Sciatic nerve (tissue), 1 donor: ENCODE data around the genes AGBL4 and FAF1.

GRCh38 chr1:47188602-47189083, 1.2 kb downstream of the PDZK1IP1 start:
- PRO-cap = no peak

DNA sequence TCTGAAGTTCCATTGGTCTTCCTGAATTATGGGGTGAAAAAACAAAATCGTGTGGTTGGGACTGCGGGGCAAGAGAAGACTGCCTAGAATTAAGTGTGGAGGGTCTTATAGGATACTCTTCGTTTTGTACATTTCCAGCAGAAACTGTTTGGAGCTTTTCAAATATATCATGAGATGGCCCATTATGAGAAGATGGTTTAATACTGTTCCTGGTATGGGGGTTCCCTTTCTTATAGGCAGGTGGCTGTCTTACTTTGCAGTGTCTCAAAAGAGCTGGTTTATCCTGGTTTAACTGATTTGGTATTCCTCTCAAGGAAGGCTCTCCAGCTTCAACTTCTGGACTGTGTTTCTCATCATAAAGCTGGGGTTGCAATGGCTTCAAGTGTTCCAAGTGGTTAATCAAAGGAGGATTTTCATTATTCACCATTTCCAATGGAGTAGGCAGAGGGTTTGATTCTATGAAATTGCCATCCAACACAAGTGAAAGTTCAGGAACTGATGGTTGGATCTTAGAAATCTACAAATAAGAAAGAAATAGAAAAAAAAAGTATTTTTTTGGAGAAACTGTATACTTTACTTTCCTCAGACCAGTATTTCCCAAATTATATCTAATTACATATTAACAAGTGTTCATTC, 33.1 kb downstream of the STIL start:
- PRO-cap = no peak

GRCh38 chr1:47323593-47324277, 9.8 kb upstream of the STIL start:
- PRO-cap = no peak

- PRO-cap = bidirectional peak, plus-strand start at chr1:47334730, minus-strand start at chr1:47334701
Observed at GRCh38 chr1:47334407-47335004, 916 bp downstream of the CMPK1 start.

DNA sequence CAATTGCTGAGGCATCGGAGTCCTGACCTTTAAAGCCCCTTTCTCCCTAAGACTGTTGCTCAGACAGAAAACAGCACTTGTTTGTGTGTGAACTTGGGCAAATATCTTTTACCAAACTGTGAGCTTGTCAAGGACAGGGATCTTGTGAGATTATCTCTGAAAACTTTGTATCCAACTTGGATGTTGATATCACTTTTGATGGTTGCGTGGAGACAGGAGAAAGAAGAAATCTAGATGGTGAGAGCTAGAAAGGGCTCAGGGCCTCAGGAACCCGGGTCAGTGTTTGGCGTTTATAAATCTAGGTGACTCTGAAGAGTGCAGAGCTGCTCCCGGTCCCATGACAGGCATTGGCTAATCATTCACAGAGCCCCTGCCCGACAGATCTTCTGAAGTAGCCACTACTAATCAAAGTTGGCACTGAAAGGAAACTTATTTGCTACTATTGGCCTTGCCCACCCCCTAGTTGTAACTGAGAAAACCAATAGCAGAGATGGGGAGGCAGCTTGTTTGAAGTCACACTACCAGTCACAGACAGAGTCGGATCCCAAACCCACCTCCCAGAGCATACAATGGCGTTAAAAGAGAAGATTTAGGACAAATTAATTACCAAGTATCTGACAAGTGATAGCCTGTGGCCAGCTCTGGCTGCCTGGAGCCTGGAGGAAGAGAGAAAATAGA, 122.4 kb downstream of the FOXD2 start:
- PRO-cap = no peak

DNA sequence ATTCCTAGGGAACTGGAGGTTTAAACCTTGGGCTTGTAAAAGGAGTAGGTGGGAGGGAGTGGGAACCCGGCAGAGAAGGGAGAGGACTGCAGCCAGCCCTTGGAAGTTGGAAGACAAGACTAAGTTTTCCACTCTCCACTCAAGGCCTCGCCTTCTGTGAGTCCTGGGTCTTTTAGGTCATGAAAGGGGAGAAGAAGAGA, 247.1 kb downstream of the FOXD2 start:
- PRO-cap = no peak

DNA sequence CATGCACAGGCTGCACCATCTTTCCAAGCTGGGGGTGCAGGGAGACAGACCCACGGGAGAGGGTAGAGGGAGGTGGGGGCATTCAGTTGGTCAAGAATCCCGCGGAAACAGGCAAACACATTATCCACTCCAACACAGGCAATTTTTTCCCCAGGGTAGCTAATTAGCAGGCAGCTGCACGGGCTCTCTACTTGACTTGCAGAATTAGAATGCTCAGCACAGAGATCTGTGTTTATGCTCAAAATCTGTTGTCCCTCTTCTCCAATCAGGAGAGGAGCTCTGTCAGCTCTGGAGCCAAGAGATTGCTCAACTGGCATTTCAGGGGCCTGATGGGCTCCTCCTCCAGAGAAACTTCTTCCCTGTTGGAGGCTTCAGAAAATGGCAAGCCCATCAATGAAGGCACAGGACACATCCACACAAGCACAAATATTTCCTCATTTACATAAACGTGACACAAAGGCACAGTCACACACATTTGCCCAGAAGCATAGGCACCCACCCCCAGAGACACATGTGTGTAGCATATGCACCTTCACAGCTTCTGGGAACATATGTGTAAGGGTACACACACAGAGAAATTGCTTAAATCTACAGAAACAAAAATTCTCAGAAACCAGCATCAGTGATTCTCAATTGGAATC, 267.9 kb downstream of the FOXD2 start:
- PRO-cap = no peak

DNA sequence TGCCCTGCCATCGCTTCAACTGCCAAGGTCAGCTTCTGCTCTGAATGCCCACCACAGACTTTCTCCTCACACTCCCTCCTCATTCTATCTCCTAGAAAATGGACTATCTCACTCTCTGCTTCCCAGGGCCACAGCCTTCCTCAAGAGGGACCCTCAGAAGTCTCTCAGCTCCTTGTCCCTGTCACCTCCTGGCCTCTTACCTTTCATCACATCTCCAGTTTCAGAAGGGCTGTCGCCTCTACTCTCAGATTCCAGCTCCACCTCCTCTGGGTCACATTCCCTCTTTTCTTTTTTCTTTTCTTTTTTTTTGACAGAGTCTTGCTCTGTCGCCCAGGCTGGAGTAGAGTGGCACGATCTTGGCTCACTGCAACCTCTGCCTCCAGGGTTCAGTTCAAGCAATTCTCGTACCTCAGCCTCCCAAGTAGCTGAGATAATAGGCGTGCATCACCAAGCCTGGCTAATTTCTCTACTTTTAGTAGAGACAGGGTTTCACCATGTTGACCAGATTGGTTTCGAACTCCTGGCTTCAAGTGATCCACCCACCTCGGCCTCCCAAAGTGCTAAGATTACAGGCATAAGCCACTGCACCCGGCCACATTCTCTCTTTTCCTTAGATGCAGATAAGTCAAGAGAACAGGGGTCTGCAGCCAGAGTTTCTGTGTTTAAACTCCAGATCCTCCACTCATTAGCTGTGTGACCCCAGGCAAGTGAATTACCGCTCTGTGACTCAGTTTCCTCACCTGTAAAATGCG, 16.3 kb downstream of the TRABD2B start:
- PRO-cap = no peak

DNA sequence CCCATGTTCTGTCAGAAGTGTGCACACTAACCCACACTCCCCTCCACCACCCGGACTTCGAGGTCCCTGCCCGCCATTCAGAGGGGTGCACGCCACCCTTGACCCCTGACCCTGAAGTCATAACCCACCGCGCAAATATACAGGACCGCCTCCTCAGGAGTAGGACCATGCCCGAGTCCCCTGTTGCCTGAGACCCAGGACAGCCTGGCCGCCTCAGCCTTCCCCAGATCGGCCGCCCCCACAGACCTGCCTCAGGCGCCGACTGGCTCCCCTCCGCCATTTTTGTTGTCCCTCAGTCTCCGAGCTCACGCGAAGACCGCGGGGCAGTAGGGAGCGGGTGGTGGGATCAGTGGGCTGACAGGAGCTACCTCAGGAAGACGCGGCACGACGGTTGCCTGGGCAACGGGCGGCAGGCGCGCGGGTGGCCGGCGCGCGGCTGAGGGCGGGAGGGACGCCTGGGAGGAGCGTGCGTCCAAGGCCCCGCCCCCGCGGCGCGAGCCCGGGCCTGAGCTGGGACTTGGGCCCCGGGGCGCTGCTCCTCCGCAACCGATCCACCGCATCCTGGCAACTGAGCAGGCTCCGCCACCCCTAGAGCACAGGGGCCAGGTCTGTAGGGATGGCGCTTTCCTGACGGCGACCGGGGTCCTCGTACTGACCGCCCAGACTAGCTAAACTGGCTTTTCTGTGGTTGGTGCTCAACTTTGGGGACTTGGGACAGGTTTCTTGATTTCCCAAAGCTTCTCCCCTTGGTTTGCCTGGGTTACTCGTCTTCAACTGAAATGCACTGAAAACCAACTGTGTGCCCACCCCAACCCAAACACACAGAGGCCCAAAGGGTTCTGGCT, at the start of gene AGBL4:
AGBL4 (minus strand) TSS at position 438 of the 845 bp plus-strand sequence.
- PRO-cap = bidirectional peak, plus-strand start at position 483 of the sequence, minus-strand start at position 393 of the sequence

DNA sequence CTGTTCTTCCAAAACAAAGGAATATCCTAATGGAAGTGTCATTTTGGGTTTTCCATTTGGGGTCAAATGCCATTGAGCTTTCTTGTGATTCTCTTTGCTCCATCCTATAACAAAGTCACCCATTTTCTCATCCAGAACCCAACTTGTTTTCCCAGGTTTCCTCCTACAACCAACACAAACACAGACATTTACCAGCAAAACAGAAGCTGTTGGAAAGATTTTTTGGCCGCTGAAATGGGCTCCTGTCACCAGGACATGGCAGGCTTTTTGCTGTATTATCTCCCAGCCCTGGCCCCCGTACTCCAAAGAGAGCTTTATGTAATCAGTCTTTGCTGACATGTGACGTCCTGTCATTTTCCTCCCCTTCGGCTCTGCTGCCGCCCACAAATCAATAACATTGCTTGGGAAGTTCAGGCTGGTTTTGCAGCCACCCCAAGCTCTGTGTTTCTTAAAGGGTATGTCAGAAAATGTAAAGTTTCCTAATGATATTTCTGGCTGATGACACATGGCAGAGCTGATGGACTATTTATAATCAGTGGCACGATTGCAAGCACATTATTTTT, 66.9 kb downstream of the ELAVL4 start:
- PRO-cap = no peak

GRCh38 chr1:50755420-50755990, 204.6 kb downstream of the FAF1 start:
- PRO-cap = no peak

DNA sequence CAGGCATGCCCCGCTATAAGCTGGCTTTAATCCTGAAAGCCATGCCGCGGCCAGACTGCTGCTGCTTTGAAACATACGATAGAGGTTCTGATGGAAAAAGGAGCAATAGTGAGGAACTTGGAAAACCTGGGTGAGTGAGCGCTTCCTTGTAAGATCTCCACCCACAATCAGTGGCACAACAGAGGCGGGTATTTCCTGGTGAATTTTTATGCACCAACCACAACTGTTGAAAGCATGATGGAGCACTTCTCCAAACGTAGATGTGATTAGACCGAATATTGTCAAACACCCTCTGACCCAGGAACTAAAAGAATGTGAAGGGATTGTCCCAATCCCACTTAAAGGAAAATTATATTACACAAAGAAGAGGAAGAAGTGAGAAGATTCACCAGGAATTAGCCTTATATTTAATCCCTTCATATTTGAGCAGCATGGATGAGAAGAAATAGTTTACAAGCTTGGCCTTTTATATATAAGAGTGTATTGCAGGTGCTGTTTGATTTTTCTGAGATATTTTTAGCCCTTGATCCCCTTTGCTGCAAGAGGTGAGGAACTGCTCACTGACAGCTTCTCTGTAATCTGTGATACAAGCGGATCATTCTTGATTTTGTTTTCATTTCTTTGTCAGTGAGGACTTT, 113.5 kb downstream of the FAF1 start:
- PRO-cap = no peak

DNA sequence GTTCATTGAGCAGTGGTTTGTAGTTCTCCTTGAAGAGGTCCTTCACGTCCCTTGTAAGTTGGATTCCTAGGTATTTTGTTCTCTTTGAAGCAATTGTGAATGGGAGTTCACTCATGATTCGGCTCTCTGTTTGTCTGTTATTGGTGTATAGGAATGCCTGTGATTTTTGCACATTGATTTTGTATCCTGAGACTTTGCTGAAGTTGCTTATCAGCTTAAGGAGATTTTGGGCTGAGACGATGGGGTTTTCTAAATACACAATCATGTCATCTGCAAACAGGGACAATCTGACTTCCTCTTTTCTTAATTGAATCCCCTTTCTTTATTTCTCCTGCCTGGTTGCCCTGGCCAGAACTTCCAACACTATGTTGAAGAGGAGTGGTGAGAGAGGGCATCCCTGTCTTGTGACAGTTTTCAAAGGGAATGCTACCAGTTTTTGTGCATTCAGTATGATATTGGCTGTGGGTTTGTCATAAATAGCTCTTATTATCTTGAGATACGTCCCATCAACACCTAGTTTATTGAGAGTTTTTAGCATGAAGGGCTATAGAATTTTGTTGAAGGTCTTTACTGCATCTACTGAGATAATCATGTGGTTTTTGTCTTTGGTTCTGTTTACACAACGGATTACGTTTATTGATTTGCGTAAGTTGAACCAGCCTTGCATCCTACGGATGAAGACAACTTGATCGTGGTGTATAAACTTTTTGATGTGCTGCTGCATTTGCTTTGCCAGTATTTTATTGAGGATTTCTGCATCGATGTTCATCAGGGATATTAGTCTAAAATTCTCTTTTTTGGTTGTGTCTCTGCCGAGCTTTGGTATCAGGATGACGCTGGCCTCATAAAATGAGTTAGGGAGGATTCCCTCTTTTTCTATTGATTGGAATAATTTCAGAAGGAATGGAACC, 53.3 kb downstream of the FAF1 start:
- PRO-cap = no peak

DNA sequence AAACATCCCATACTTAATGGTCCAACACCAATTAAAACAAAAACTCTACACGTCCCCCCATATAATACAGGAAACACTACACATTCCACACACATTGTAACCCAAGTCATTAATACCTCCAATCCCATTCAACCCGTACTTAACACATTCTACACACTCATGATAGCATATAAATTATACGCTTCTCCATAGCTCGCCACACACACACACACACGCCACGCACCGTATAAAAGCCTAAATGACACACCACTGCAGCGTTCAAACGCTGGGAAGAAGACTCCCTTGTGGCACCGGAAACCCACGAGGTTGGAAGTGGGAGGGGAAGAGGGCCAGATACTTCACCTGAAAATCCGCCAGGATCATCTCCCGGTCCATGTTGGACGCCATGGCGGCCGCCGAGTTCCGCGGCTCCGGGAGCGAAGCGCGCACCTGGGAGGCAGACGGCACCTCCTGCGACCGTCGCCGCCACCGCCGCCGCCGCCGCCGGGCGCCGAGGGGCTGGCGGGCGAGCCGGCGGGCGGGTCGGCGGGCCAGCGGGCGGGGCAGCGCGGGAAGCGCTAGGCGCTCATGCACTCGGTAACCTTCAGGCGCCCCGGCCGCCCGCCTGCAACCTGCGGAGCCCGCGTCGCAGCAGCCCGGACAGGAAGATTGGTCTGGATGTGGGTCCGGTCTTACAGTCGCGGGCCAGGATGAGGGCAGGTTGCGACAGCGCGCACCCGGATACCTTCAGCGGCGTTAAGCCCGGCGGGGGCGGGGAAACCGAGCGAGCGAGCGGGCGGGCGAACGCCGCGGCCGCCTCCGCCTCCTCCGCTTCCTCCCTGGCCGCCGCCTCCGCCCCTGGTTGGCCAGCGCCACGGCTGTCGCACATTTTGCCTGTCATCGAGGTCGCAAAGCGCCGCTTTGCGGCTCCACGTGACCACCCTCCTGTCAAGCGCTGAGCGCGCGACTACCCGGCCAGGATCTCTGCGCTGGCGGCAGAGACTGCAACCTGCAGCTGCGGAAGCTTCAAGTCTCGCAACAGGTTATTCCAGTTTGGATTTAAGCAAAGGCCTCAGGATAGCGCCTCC, at the start of gene FAF1:
FAF1 (minus strand) TSS at position 843 of the 1,067 bp plus-strand sequence.
- PRO-cap = bidirectional peak, plus-strand start at position 930 of the sequence, minus-strand start at position 820 of the sequence

DNA sequence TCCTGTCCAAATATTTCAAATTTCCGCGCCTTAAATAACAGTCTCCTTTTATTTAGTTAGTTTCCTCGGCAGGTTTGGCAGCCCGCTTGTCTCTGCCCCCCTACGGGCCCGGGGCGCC, 7.4 kb downstream of the CDKN2C start:
- PRO-cap = no peak

- PRO-cap = no peak
Observed at GRCh38 chr1:51264451-51265054, 28.5 kb downstream of the RNF11 start.

GRCh38 chr1:51298392-51298922, 31.9 kb downstream of the TTC39A start:
- PRO-cap = no peak

GRCh38 chr1:51303750-51304257, 26.6 kb downstream of the TTC39A start:
- PRO-cap = no peak

GRCh38 chr1:51316323-51317159, 13.8 kb downstream of the TTC39A start:
- PRO-cap = no peak

- PRO-cap = no peak
Observed at GRCh38 chr1:51394191-51394701, 63.9 kb upstream of the TTC39A start.